NCI-H460 (cell line): ENCODE measurements around a stretch of chr22.

GRCh38 chr22:44455577-44456111 is 42.4 kb downstream of the RTL6 start:
RAMPAGE:
- cytosol, long total RNA = no peak
- long total RNA = no peak
- nucleus, long total RNA = no peak

DNA sequence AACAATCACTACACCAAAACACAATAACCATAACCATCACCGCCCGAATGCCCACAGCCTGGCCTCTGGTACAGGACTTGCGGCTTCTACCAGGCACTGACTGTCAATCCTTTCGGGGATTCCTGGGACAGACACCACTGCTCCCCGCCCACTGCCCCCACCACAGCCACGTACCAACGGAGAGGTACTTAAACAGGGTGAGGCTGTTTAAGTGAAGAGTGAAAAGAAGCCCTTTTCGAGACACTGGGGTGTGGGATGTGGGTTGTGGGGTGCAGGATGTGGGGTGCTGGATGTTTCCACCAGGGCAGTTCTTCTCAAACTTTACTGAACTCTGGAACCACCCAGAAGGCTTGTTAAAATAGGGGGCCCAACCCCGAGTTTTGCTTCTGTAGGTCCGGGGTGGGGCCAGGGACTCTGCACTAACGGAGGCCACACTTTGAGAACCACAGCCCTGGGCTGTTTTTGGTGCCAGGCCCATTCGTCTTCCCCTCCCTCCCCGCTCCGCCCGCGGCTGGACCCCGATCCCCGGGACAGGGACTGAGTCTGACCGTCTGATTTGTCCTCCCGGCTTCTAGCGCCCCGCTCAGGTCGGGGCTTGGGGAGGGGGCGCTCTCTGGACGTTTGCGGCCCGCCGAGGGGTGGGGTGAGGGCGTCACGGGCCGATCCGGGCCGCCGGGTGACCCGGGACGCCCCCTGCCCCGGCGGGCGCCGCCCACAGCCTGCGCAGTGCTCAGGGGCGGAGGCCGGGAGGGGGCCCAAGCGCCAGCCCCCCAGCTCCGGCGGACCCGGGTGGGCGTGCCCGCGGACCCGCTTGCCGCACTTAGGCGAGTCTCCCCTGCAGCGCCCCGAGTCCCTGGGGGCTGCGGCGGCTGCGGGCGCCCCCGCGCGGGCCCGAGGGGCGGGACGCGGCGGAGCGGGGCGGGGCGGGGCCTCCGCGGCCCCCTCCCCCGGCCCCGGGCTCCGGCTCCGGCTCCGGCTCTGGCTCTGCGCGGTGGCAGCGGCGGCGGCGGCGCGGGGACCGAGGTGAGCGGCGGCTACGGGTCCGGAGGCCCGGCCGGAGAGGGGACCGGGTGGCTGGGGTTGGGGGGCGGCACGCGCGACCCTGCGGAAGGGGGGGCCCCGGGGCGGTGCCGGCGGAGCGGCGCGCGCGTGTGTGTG is 33.8 kb upstream of the PRR5 start:
RAMPAGE:
- cytosol, long total RNA = no peak
- long total RNA = no peak
- nucleus, long total RNA = no peak

DNA sequence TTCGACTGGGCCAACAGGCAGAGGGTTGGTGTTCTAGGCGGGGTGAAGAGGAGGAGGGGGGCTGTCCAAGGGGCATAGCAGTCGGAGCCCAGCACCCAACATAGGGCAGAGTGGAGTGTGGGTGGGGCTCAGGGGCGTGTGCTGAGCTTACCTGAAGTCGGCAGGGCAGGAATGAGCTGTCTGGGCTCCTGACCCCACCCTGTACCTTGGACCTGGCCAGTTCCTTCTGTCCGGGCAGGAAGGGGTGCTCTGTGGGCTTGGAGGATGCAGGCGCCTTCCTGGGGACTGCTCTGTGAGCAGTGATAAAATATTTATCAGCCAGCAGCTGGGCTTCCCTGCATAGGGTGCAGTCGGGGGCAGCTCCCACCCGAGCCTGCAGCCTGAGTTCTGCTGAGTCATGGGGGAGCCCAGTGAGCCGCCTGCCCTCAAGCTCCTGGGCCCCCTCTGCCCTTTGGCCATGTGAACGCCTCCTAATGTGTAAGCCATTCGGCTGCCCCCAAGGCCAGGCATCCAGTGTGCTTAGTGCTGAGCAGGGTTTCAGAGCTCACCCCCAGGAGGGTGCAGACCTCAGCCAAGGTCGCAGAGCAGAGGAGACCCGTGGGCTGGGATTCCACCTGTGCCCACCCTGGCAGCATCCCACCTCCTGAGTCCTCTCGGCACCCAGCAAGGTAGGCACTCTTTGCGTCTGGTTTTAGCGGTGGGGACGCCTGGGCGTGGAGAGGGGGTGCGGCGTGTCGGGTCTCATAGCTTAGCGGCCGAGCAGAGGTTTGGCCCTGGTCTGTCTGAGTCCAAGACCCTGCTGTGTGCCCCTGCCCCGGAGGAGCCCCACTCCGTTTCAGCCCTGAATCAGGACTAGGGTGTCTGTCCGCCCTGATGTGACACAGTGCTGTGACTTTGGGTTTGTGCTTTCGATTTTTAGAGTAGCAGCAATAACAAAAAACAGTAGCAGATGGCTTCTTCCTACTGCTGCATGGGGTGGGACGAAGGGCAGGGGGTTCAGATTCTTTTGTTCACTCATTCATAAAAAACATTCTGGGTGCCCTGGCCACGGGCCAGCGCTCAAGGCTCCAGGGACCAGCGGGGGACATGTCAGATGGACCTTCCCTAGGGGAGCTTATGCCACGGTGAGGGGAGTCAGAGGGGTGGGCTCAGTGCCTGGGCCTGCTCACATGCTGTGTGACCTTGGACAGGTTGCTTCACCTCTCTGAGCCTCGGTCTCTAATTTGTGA is 25.0 kb upstream of the PRR5 start:
RAMPAGE:
- cytosol, long total RNA = no peak
- long total RNA = no peak
- nucleus, long total RNA = no peak

DNA sequence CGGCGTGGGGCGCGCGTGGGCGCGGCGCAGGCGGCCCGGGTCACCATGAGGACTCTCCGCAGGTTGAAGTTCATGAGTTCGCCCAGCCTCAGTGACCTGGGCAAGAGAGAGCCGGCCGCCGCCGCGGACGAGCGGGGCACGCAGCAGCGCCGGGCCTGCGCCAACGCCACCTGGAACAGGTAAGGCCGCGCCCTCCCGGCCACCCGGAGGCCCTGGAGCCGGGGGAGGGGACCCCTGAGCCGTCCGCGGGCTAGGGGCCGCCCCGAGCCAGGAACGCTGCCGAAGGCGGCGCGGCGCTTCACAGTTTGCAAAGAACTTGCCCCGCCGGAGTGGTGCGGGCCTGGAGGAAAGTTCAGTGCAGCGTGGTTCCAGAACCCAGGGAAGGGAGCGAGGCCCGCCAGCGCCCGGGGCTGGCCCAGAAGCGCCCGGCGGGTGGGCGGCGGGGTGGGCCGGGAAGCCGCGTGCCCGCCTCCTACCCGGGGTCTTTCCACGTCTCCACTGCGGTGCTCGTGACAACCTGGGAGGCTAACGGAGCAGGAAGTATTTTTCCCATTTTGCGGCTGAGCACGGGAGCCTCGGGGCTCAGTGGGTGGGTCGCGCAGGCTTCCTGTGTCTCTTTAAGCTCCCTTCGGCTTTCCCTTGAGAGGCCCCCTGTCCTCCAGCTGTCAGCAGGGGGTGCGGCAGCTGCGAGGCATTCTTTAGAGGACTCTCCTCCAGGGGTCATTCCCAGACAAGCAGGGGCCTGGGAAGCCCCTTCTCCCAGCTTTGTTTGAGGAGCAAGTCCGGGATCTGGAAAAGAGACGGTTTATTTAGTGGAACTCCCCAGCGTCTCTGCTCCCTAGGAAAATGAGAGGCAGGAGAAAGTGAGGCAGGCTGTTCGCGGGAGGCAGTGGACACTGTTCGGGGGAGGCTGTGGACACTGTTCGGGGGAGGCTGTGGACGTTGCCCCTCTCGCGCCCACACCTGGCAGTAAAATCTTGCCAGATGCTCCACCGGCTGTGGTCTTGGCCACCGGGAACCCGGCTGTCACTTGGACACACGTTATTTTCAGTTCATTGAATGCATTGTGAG is 761 bp downstream of the PRR5 start:
RAMPAGE:
- cytosol, long total RNA = no peak
- long total RNA = no peak
- nucleus, long total RNA = no peak

GRCh38 chr22:44994877-44995448 is 14.8 kb downstream of the PHF21B start:
RAMPAGE:
- cytosol, long total RNA = no peak
- long total RNA = no peak
- nucleus, long total RNA = no peak

GRCh38 chr22:45008650-45009378 is 991 bp downstream of the PHF21B start:
RAMPAGE:
- cytosol, long total RNA = no peak
- long total RNA = no peak
- nucleus, long total RNA = no peak

DNA sequence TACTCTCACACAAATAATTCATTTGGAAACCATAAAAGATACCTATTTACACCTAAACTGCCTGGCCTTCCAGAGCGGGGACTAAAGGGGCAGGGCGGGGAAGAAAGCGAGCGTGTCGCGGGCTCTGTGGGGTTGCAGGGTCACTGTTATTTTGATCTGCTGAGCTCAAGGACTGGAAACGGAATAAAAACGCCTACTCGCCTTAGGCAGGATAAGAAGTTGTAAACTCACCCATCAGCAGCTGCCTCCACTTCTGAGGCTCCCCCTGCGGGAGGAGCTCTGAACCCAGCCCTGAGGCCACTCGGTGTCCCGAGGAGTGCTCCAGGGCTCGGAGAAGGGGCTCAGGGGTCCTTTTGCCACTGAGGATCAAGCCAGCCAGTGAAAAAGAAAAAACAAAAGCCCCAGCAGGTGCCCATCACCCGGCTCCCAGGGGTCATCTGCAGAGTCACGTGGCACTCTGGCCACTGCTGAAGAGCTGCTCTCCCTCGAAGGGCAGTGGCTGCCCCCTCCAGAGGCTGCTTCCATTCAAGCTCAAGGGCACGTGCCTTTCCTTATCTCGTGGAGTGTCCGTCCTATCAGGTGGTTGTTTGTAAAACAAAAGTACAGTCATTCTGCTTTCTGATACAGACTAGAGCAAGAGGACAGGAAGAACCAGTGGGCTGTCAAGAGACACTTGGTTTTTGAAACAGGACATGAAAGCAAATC is 29.0 kb downstream of the NUP50 start:
RAMPAGE:
- cytosol, long total RNA = no peak
- long total RNA = no peak
- nucleus, long total RNA = no peak

DNA sequence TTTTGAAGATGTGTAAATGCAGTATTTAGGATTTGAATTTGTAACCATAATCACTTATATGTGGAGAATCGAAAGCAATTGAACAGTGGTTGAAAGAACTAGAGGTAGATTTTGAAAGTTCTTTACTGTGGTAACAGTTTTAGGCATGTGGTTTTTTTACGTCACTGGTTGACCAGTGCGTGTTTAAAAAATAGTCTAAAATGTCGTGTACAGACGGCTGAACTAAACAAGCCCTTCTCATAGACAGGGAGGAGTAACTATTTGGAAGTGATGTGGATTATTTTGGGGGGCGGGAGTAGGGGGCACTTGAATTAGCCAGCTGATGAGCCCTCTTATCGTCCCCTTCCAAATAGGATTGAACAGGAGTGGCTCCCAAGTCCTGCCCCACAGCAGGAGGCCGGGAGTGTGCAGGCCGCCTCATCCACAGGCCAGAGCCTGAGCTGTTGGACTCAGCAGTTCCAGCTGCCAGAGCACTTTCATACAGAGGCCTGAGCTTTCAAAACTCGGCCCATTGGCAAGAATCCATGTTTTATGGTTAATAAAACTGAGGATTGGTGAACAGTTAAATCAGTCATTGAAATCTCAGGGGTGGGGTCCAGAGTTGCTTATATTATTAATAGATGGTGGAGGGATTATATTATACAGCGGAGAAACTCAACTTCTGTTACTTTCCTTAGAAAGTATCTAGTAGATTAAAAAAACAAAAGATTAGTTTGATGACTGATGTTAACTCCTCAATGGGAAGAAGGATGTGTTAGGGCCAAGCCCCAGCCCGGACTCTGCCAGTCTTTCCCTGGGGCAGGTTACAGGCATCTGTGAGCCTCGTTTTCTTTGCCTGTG is 9.6 kb downstream of the FAM118A start:
RAMPAGE:
- cytosol, long total RNA = no peak
- long total RNA = no peak
- nucleus, long total RNA = no peak

DNA sequence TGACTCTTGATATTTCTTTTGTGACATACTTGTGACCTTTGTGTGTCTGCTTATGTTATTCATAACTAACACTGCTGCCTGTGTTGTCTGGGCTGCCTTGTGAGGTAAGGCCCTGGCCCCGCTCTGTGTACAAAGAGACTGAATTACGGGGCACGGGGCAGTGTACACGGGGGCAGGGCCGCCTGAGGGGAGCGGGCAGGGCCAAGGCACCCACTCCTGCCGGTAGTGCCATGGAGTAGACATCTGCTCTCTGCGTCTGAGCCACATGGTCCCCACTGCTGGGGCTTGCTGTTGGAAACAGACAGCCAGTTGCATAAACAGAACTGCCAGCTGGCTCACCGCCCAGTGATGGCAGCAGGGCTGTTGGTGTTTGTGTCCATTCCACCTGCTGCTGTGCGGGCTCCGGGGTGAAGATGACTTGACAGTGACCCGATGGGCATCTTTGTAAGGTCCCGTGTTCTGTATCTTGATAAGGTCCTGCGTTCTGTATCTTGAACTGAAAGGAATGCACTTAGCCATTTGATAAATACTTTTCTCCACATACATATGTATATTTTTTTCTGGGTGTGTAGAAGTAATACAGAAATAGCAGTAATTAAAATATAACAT is 19.9 kb downstream of the FAM118A start:
RAMPAGE:
- cytosol, long total RNA = no peak
- long total RNA = no peak
- nucleus, long total RNA = no peak

RAMPAGE:
- cytosol, long total RNA = no peak
- long total RNA = no peak
- nucleus, long total RNA = no peak
Measured at GRCh38 chr22:45440751-45441647, 27.5 kb downstream of the RIBC2 start.

DNA sequence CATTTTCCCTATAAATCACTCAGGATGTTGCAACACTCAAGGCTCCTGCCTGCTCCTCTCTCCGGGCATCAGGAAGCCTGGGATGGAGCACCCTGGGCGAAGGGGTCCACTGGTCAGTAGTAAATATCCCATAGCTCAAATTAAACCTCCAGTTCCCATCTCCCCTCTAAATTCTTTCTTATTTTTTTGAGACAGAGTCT is 37.9 kb downstream of the RIBC2 start:
RAMPAGE:
- cytosol, long total RNA = no peak
- long total RNA = no peak
- nucleus, long total RNA = no peak

DNA sequence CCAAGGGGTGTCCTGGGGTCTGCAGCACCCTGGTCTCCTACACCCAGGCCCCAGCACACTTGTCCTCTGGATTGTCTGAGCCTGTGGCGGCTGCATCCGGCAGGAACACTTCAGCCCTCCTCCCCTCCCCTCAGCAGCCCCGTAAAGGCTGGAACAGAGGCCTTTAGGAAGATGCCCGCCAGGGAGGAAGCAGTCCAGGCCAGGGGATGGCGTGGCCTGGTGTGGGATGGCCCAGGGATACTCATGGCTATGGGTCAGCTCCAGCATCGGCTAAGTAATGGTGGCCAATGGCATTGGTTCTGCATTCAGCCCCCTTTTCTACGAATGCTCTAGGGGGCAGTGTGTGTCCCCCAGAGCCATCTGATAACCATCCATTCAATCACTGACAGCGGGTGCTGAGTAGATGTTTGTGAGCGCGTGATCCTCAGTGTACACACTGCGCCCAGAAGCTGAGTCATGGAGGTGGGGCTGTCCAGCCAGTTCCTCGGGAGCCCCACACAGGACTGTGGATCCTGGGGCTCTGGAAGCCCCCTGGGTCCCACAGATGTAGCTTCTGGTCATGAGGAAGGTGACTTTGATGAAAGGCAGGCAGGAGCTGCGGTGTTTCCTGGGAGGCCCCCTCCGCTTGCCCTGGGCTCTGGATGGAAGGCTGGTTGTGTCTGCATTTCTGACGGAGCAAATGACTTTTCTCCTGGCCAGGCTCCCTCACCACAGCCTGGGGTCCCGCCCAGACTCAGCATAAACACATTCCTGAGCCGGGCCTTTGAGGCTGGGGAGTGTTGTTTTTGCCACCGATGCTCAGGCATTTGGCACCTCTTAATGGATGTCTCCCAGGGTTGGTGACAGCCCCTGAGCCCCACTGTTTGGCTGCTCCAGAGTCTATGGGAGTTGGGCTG is 46.5 kb downstream of the FBLN1 start:
RAMPAGE:
- cytosol, long total RNA = no peak
- long total RNA = no peak
- nucleus, long total RNA = no peak

RAMPAGE:
- cytosol, long total RNA = no peak
- long total RNA = no peak
- nucleus, long total RNA = no peak
Measured at GRCh38 chr22:45553784-45554062, 51.0 kb downstream of the FBLN1 start.

DNA sequence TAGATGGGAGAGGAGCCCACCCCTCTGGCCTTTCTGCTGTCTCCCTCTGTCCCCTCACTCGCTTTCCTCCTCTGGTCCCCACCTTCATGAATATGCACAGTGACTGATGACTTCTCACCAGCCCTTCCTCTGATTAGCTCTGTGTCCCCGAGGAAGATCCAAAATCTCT is 73.8 kb downstream of the FBLN1 start:
RAMPAGE:
- cytosol, long total RNA = no peak
- long total RNA = no peak
- nucleus, long total RNA = no peak

GRCh38 chr22:45644594-45645483 is 26.8 kb upstream of the ATXN10 start:
RAMPAGE:
- cytosol, long total RNA = no peak
- long total RNA = no peak
- nucleus, long total RNA = no peak

RAMPAGE:
- cytosol, long total RNA = no peak
- long total RNA = no peak
- nucleus, long total RNA = no peak
Measured at GRCh38 chr22:45825782-45826267, 151.1 kb downstream of the WNT7B start.

GRCh38 chr22:46007717-46008441 is 30.9 kb upstream of the WNT7B start:
RAMPAGE:
- cytosol, long total RNA = no peak
- long total RNA = no peak
- nucleus, long total RNA = no peak

GRCh38 chr22:46043726-46044262 is 66.8 kb upstream of the WNT7B start:
RAMPAGE:
- cytosol, long total RNA = no peak
- long total RNA = no peak
- nucleus, long total RNA = no peak

DNA sequence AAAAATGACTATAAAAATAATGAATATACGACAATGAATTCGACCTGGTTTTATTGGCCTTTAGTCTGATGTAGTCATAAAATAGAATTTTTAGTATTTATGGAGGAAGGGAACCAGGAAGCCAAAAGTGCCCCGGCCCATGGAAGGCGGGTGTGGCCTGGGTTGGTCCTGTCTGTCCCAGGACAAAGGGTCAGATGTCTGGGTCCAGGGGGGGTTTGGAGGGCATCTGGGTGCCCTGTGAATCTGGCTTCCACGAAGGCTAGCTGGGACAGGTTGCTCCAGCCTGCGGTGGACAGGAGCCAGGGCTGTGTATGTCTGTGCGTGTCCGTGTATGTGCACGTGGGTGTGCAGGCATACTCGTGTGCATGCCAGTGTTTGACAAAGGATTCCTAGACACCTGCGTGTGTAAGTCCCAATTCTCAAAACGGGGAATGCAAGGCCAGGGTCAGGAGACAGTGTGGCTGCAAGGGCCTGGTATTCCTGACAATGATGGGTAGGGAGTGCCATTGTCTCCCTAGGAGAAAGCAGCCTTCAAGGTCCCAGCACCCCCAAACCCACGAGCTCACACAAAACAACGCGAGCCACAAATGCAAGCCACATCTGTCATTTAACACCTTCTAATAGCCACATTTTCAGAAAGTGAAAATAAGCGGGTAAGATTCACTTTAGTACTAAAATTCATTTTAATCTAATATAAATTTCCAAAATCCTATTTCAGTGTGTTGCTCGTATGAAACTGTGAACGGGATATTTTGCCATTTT is 78.3 kb upstream of the WNT7B start:
RAMPAGE:
- cytosol, long total RNA = no peak
- long total RNA = no peak
- nucleus, long total RNA = no peak

RAMPAGE:
- cytosol, long total RNA = no peak
- long total RNA = no peak
- nucleus, long total RNA = no peak
Measured at GRCh38 chr22:46055843-46056918, 79.2 kb upstream of the WNT7B start.